ENCODE measurements around a stretch of chr7.

GRCh38 chr7:44804061-44804337, 7.5 kb downstream of the PPIA start:
- PRO-cap: no peak
- RAMPAGE, long total RNA, 2 experiments: no peak in any of the 2 experiments

- PRO-cap: no peak
- RAMPAGE, long total RNA, 2 experiments: no peak in any of the 2 experiments
Observed at GRCh38 chr7:44824780-44825876, 22.8 kb downstream of the H2AZ2 start.

DNA sequence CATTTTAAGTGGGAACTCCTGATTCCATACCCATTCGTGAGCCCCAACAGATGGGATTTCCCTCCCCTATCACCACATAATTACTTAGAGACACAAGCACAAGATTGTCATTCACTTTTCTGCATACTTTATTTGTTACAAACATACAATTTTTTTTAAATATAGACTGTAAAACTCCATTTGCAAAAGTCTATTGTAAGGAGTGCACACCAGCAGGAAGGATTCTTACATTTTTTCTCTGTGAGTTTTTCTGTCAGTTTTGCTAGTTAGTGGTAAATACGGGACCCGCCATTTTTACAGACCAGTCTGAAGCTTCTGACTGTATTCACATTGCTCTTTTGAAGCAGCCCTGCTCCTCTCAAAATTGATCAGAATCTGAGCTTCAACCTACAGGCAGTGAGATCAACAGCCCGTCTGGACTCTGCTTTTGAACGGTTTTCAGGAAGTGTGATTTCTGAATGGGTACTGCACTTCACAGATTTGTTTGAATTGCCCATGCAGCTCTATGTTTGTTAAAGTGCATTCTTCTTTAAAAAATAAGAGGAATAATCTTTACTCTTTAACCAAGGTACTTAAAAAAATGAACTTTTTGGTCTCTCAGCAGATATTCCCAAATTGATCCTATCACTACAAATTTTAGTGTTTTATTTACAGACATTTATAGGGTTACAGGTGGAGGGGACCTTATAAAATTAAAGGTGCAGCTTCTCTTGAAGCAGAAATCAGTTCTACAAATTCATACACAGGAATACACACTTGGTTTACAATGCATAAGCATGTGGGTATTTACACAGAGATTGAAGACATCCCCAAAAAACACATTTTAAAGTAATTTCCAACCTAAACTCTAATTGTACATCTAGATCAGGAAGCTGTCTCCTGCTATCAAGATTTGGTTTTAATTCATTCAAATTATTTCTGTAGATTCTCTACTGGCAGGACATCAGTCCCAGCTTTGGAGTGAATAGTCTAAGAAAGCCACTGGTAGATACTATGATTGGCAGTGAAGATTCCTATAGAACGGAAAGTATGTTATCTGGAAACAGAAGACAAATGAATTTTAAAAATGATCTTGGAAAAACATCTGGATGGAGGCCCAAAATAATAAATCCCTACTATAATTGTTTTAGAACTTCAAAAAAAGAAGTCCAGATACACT, 8.8 kb downstream of the PURB start:
- PRO-cap: no peak
- RAMPAGE, long total RNA, 2 experiments: no peak in any of the 2 experiments

GRCh38 chr7:44883429-44884067, 1.8 kb downstream of the PURB start:
- PRO-cap: no peak
- RAMPAGE, long total RNA, 2 experiments: no peak in any of the 2 experiments

DNA sequence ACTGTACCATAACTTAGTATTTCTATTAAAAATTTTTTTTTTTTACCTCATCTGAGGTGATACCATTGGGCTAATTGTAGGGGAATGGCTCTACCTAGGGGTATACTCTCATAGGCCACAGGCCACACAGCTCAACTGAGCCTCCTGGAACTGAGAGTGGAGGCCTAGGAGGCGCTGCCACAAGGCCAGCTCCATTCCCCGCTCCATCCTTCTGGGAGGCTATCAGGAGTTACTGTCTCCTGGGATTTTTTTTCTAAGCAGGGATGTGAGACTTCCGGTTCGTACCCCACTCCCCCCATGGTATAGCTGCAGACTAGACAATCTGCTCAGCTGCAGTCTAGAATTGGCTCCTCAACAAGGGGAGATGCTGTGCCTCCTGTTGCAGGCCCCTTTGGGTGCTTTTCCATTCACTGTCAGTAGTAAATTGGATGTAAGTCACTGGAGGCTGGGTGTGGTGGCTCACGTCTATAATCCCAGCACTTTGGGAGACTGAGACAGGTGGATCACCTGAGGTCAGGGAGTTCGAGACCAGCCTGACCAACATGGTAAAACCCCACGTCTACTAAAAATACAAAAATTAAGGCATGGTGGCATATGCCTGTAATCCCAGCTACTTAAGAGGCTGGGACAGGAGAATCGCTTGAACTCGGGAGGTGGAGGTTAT, 2.8 kb upstream of the MYO1G start:
- PRO-cap: no peak
- RAMPAGE, long total RNA, 2 experiments: no peak in any of the 2 experiments

GRCh38 chr7:44983314-44984357, 4.8 kb upstream of the MYO1G start:
- PRO-cap: no peak
- RAMPAGE, long total RNA, 2 experiments: no peak in any of the 2 experiments

DNA sequence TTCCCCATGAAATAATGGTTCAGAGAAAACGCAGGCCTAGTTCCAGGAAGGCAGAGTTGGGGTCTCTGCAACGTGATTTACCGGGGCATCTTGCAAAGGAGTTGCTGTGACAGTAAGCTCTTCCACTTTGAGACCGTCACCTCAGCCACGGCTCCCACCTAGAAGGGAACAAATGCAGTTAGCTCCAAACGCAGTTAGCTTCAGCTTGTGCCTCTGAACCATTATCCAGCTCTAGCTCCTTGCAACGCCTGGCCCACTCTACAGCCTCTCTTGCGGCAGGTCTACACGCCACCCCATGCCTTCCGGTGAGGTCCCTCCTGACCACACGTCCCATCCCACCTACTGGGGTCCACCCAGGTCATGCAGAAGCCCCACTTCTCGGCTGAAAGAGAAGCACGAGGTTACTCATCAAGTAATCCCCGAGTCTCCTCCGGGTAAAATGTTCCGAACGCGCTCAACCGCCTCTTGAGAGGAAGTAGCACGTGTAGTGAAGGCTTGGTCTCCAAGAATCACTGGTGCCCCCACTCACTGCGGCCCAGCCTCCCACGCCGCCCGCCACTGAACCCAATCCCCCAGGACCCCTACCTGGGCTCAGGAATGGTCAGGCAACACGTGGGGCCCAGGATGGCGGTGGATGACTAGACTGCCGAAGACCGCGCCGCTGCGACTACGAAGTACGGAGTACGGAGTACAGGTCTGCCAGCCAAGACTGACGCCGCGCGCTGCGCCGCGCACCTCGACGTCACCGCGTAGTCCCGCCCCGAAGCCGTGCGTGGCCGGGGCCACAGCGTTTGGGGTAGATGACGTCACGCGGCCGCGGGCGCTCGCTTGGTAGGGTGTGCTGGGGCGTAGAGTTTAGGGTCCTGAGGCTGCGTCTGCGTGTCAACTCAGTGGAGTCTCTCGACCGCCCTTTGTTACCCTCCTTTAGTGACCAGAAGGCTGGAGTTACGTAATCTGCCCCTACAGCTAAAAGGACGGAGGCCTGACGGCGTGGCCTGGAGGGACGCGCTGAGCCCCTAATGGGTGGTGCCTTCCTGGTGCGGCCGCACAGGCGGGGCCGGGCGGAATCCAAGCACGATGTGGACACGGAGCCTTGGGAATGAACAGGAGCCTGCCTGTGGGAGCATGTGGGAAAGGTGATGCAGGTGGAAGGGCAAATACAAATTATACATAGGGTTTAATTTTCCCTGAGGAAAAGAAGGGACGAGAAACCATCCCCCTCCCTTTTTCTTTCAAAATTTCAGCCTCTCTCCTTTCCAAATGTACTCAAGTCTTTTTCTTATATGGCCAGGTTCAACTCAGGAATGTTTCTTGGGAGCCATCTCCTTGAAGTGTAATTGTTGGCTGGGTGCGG, 7.6 kb upstream of the MYO1G start:
- PRO-cap: bidirectional peak, plus-strand start at position 799 of the sequence, minus-strand start at position 669 of the sequence; bidirectional peak, plus-strand start at position 1,048 of the sequence, minus-strand start at position 1,021 of the sequence
- RAMPAGE, long total RNA, 2 experiments: start-site peak on the minus strand in 1 of 2 experiments, centred at position 716 of the sequence, 33 reads per replicate

- PRO-cap: no peak
- RAMPAGE, long total RNA, 2 experiments: no peak in any of the 2 experiments
Observed at GRCh38 chr7:45068125-45068898, 20.5 kb downstream of the NACAD start.

- PRO-cap: no peak
- RAMPAGE, long total RNA, 2 experiments: no peak in any of the 2 experiments
Observed at GRCh38 chr7:45563922-45564495, 10.2 kb upstream of the ADCY1 start.

DNA sequence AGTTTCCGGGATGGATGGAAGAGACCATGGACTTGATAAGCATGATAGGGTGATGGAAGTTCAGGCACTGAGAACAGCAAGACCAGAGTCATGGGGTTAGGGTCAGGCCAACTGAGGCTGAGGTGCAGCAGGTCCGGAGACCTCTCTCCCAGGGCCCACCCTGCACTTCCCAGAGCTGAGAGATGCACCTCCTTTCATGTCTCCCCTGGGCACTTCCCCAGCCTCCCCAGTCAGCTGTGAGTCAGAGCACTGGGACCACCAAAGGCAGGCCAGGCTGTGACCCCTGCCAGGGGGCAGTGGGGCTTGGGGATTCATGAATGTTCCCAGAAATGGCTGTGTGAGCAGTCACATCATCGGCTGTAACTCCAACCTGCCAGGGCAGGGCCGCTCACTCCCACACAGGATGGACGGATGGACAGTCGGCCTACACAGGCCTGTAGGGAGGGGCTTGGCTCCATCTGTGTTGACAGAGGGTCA, 3.2 kb upstream of the IGFBP1 start:
- PRO-cap: no peak
- RAMPAGE, long total RNA, 2 experiments: no peak in any of the 2 experiments

GRCh38 chr7:46153890-46154496, 232.9 kb upstream of the IGFBP3 start:
- PRO-cap: no peak
- RAMPAGE, long total RNA, 2 experiments: no peak in any of the 2 experiments

- PRO-cap: no peak
- RAMPAGE, long total RNA, 2 experiments: no peak in any of the 2 experiments
Observed at GRCh38 chr7:46512537-46513360, 591.7 kb upstream of the IGFBP3 start.

GRCh38 chr7:47259765-47260221, 322.1 kb downstream of the TNS3 start:
- PRO-cap: no peak
- RAMPAGE, long total RNA, 2 experiments: no peak in any of the 2 experiments

DNA sequence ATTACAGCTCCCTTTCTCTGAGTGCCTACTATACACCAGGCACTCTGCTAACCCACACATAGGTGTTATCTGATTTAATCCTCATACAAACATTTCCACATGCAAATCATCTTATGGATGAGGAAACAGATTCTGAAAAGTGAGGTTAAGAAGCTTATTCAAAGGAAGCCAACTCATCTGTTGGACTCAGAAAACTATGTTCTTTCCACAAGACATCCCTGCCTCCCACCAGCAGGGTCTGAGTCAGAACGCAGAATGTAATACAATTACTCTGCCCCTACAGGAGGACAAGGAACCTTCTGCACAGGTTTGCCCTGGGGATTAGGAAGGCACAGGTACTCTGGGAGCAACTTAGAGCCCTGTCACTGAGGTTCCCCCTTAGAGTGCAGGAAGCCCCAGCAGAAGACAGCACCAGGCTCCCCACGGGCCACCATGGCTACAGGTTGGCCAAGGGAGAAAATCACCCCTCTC, 255.7 kb downstream of the TNS3 start:
- PRO-cap: bidirectional peak, plus-strand start at position 269 of the sequence, minus-strand start at position 240 of the sequence
- RAMPAGE, long total RNA, 2 experiments: no peak in any of the 2 experiments

DNA sequence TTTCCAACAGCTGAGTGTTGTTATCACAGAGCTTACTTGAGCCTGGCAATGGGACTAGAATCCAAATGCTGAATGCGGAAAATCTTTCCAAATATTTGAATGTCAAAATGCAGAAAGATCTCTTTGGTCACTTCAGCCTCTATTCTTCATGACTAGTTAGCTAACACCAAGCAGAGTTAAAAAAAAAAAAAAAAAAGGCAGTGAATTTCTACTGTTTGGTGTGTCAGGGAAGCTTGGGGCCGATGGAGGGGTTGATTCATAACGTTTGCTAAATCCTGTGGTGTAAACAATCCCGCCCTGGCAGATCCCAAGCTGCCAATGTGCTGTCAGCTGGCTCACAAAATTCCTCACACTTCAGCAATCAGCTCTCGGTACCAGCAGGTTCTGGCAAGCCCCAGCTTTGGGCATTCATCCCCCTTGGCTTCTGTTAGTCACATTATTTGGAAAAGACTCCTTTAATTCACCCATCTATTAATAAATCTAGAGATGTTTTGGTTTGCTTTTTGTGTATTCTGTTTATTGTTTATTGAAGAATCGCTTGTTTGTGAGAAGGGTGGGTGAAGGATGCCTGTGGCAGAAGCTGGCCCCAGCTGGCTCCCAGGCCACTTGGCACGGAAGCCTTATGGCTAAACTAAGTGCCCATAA, 245.8 kb downstream of the TNS3 start:
- PRO-cap: no peak
- RAMPAGE, long total RNA, 2 experiments: no peak in any of the 2 experiments

GRCh38 chr7:47355649-47355955, 226.3 kb downstream of the TNS3 start:
- PRO-cap: no peak
- RAMPAGE, long total RNA, 2 experiments: no peak in any of the 2 experiments

DNA sequence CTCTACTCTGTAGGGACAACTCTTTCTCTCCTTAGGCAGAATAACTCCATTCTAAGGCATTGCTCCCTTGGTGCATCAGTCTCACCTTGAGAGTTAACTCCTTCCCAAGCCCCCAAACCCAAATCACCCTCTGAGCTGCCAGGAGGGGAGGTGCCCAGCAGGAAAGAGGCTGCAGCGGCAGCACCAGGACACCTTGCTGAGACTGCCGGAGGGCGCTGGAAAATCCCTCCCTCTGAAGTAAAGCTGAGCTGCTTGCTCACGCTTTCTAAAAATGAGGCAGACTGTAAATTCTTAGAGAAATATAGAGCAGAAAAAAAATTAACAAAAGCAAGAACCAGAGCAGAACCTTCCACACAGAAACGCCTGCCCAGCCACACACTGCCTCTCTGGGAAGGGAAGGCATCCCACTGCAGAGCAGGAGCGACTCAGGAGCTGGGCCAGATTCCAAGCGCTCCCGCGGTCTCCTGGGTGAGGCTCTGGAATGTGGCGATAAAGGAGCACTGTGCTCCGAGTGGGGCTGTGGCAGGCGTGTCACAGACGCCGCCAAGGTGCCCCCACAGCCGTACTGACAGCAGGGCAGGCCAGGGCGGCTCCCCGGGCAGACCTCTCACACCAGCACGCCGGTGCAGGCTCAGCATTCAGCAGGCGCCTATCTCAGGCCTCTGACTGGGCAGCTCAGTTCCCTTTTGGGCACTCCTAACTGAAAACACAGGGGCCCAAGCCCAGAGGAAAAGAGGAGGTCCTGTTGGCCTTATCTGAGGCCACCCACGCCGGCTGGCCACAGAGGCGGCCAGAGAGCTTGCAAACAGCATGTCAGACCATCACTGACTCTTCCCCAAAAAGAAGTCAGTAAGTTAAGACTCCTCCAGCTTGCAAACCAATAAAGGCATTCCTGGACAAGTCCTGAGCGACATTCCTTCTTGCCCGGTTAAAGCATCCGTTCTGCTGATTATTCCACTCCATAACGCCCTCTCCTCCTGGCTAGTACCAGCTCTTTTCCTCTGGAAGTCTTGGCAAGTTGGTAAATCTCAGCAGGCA, 202.0 kb downstream of the TNS3 start:
- PRO-cap: no peak
- RAMPAGE, long total RNA, 2 experiments: no peak in any of the 2 experiments

DNA sequence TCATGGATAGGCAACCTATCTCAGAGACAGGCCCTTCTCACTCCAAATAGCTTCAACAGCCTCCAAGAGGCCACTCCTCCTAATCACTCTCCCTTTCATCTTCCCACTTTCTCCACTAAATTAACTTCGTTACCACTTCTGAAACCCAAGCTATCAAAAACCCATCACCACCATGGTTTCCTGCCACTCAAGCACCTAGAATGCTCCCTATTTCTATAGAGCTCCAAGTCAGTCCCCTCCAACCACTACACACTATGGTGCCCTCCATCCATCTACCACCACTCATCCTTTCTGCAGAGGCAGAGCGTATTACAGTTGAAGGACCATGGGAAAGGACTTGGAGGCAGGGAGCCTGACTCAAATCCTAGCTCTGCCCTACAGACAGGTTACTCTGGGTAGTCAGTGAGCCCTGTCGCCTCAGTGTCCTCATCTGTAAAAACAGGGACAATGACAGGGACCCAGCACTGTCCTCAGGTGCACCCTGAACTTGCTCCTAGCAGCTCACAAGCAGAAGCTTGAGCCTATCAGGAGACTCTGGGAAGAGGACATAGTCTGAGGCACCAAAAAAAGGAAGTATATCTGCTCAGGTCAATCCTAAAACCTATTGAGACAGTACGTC, 124.4 kb downstream of the TNS3 start:
- PRO-cap: no peak
- RAMPAGE, long total RNA, 2 experiments: no peak in any of the 2 experiments

- PRO-cap: bidirectional peak, plus-strand start at chr7:47475371, minus-strand start at chr7:47475258
- RAMPAGE, long total RNA, 2 experiments: no peak in any of the 2 experiments
Observed at GRCh38 chr7:47475090-47475669, 106.7 kb downstream of the TNS3 start.

DNA sequence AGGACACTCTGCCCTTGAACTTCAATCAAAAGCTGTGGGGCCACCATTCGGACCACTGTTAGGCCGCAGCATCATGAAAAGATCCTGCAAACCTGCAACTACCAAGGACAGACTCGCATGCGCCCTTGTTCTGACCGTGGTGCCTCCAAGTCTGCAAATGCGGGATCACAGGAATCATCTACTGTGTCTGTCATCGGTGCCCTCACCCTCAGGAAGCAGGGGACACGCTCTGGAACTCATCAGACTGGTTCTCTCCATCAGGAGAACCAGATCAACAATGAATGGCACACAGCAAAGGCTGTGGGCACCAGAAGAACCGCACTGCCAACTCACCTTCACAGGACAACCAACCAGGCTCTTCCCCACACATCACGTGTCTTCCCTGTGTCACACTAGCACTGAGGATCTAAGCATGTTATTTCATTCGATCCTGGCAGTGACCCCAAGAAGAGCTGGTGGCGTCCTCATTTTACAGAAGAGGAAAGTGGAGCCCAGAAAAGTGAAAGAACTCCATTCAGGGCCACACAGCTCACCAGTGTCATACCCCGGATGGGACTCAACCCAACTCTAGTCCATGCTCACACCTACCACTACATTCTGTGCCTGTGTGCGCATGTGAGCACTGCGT, 106.1 kb downstream of the TNS3 start:
- PRO-cap: no peak
- RAMPAGE, long total RNA, 2 experiments: no peak in any of the 2 experiments